Epithelial cell of alveolus of lung (primary cell): ENCODE measurements around a stretch of chr12.

- RAMPAGE, long total RNA = no peak
- RRBS = 1% methylated on average over 3 of the region's 27 CpGs
Observed at GRCh38 chr12:124745612-124746355, 117.9 kb downstream of the SCARB1 start.

DNA sequence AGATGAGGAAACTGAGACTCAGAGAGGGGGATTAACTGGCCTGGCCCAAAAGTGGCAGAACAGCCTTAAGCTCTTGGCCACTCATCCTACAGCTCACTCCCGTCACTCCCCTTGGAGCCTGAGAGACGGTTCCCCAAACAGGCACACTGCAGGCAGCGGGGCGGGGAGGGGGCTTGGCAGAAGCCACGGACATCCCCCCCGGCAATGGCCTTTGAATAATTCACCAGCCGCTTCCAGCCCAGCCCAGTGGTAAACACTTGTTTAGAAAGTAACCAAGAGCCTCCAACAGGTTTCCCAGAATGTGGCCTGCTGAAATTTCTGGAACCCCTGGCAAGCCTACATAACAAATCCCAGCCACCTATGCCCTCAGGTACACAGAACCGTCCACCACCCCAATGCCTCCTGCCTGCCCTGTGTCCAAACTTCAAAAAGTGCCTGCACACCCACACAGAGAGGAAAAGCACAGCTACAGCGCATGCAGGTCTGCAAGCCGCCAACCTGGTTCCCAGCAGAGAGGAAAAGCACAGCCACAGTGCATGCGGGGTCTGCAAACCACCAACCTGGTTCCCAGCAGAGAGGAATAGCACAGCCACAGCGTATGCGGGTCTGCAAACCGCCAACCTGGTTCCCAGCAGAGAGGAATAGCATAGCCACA lies 113.7 kb downstream of the SCARB1 start:
- RAMPAGE, long total RNA = no peak
- RRBS = no CpG with 5 or more reads among the region's 14 CpGs

GRCh38 chr12:124755074-124755573 lies 108.5 kb downstream of the SCARB1 start:
- RAMPAGE, long total RNA = no peak
- RRBS = no CpG with 5 or more reads among the region's 14 CpGs

GRCh38 chr12:124828177-124829211 lies 35.2 kb downstream of the SCARB1 start:
- RAMPAGE, long total RNA = no peak
- RRBS = no CpG with 5 or more reads among the region's 22 CpGs

DNA sequence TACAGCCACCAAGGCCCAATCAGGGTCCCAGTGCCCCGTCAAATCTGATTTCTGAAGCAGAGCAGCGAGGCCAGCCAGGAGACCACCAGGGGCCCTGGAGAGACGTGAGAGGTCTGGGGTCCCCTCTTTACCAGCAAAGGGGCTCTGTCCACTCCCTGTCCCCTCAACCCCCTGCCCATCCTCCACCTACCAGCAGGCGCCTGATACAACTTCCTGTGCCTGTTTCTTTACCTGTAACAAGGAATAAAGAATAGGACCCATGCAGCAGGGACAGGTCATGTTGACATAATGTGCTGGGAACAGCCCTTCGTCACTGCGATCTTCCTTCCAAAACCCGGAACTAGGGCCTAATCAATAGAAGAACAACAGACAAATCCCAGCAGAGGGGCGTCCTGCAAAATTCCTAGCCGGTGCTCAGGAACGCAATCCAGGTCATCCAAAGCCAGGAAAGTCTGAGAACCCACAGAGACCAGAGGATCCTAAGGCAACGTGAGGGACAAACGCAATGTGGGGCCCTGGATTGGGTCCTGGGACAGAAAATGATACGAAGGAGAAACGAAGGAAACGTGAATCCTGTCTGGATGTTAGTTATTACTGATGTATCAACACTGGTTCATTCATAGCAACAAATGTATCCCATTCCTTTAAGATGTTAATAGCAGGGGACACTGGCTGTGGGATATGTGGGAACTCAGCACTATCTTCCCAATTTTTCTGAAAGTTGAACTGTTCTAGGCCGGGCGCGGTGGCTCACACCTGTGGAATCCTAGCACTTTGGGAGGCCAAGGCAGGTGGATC lies 32.0 kb downstream of the SCARB1 start:
- RAMPAGE, long total RNA = no peak
- RRBS = 95% methylated on average over 3 of the region's 18 CpGs

GRCh38 chr12:124862043-124862664 lies 1.5 kb downstream of the SCARB1 start:
- RAMPAGE, long total RNA = no peak
- RRBS = no CpG with 5 or more reads among the region's 6 CpGs

- RAMPAGE, long total RNA = no peak
- RRBS = no CpG with 5 or more reads among the region's 1 CpG
Observed at GRCh38 chr12:124916717-124917119, 2.3 kb upstream of the UBC start.

DNA sequence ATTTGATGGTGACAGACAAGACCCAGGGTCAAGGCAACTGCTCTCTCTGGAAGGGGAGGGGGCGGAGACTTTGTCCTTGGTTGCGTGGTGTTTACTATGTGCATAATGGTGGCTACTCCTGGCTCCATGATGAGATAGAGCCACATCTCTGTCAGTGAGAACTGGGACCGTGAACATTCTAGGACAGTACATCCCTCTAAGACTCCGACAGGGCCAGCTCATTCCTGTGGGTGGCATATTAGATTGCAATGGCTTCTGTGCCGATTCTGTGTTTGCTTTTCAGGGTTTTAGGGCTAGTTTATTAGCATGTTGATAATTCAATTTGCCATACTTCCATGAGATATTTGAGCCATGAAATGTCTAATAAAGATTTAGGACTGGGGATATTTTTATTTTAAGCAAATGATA lies 662.1 kb downstream of the TMEM132B start:
- RAMPAGE, long total RNA = no peak
- RRBS = no CpG with 5 or more reads among the region's 5 CpGs

DNA sequence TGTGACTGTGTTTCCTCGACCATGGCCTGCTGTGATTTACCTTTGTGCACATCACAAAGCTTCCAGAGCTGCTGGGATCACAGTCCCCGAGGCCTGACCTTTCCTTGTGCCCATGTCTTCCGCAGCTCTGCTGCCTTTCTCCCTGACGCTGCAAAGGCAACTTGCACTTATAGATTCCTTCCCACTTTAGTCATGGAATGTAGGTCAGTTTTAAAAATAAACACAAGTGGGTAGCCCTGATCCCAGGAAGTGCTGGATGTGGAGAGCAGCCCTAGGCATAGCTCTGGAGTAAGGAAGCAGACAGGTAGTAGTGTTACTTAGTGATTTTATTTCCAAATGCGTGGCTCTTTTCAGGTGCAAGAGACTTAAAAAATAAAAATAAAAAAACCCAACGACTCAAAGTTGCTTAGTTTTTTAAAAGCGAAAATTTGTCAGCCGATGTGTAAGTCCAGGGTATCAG lies 704.8 kb downstream of the TMEM132B start:
- RAMPAGE, long total RNA = no peak
- RRBS = no CpG with 5 or more reads among the region's 8 CpGs

- RAMPAGE, long total RNA = no peak
- RRBS = no CpG with 5 or more reads among the region's 10 CpGs
Observed at GRCh38 chr12:127157288-127158704, 1109.2 kb upstream of the TMEM132C start.

- RAMPAGE, long total RNA = no peak
- RRBS = no CpG with 5 or more reads among the region's 12 CpGs
Observed at GRCh38 chr12:128813103-128813760, 10.5 kb downstream of the SLC15A4 start.

DNA sequence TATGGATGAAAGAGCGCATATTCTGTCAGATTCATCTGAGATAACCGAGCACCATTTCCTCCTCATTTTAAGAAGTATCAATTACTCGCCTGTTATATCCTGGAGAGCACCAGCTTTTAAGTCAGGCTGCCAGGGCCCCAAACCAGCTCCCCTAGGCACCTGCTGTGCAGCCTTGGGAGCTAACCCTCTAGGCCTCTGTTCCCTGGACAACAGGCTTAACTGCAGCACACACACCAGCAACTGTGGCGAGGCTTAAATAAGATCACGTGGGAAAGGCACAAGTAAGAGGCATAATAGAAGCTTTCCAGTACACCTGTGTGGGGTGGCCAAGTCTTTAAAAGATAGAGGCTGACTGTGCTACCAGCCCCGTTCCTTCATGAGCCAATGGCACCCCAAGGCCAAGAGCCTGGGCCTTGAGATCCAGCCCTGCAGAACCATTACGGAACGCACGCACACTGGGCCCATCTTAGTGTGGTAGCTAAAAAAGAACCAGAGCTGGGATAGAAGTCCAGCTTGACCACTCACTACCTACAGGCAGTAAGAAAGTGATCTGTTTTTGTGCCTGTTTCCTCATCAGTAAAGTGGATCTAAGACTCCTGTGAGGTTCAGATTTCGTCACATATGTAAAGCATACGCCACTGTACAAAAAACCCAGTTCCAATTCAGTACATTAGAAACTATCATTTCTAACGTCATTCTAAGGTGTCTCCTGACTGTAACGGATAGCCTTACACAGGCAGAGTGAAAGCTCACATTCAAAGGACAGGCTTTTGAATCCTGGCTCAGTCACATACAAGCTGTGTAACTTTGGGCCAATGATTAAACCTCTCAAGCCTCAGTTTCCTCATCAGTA lies 3.8 kb downstream of the SLC15A4 start:
- RAMPAGE, long total RNA = no peak
- RRBS = no CpG with 5 or more reads among the region's 13 CpGs

GRCh38 chr12:129821121-129821503 lies 82.7 kb downstream of the TMEM132D start:
- RAMPAGE, long total RNA = no peak
- RRBS = no CpG with 5 or more reads among the region's 7 CpGs

GRCh38 chr12:130071204-130071601 lies 91.1 kb upstream of the FZD10 start:
- RAMPAGE, long total RNA = no peak
- RRBS = no CpG with 5 or more reads among the region's 4 CpGs

DNA sequence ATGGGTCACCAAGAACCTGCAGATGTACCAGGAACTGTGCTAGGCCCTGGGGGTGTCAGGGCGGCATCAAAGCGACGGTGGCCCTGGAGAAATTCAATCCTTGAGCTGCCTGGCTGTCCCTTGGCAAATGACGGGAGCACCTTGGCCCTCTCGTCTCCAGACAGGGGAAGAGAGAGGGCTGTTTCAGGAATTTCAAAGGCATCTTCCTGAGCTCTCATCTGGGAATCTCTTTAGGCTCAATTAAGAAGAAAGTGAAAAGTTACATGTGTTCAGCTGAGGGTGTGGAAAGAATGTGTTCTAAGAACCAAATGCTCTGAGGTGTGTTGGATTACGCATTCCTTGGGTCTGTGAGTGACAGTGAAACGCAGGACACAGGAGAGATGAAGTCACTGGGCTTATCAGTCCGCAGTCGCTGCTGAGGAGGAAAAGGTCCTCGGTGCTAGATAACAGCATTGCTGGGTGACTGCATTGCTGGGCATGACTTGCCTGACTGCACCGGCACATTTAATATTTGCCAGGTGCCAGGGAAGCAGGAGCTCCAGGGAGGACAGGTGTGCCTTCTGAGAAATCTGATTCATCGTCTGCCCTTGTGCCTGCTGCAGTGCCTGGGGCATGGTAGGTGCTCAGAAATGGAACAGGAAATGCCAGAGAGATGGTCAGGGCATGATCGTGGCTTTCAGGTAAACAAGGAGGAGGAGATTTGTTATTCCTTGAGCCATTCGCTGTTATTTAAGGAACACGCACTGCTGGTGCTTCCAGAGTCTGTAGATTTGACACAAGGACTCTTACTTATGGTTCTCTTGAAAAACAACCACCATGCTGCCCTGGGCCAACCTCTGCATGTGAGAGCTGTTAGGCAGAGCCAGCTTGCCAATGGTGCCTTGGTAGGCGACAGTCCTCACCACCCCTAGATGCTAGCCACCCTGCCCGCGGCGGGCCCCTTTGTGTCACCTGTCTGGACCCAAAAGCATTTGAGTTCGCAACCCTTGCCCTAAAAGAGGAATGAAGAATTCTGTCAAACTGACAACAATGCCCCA lies 64.4 kb upstream of the FZD10 start:
- RAMPAGE, long total RNA = no peak
- RRBS = no CpG with 5 or more reads among the region's 20 CpGs

GRCh38 chr12:130225653-130225951 lies 63.3 kb downstream of the FZD10 start:
- RAMPAGE, long total RNA = no peak
- RRBS = no CpG with 5 or more reads among the region's 2 CpGs

- RAMPAGE, long total RNA = no peak
- RRBS = 3% methylated on average over 8 of the region's 20 CpGs
Observed at GRCh38 chr12:130714626-130715204, 1.4 kb downstream of the RIMBP2 start.

- RAMPAGE, long total RNA = no peak
- RRBS = no CpG with 5 or more reads among the region's 13 CpGs
Observed at GRCh38 chr12:130796862-130797361, 42.1 kb downstream of the STX2 start.

DNA sequence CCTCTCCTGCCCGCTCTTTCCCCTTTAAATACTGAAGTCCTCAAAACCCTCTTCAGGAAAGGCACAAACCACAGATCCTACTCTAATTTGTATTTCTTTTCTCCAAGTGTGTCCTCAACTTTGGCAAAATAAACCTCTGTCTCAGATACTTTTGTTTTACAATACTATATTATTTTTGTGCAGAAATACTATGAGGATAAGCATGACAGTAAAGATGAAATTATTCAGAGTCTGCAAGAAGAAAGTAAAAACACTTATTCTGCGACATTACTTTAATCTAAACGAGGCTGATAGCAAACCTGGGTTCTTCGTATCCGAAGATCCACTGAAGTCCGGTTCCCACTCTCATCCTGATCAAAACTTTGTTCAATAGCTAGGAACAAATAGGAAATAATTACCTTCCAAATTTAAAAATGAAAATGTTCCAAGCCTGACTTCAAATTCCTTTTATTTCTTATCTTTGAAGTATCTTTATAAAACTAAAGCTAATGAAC lies 30.7 kb downstream of the STX2 start:
- RAMPAGE, long total RNA = no peak
- RRBS = no CpG with 5 or more reads among the region's 6 CpGs

GRCh38 chr12:130877989-130878877 lies 6.4 kb downstream of the RAN start:
- RAMPAGE, long total RNA = no peak
- RRBS = no CpG with 5 or more reads among the region's 17 CpGs